ENCODE results near the genes THRB, TOP2B, SLC4A7 and RBMS3.

DNA sequence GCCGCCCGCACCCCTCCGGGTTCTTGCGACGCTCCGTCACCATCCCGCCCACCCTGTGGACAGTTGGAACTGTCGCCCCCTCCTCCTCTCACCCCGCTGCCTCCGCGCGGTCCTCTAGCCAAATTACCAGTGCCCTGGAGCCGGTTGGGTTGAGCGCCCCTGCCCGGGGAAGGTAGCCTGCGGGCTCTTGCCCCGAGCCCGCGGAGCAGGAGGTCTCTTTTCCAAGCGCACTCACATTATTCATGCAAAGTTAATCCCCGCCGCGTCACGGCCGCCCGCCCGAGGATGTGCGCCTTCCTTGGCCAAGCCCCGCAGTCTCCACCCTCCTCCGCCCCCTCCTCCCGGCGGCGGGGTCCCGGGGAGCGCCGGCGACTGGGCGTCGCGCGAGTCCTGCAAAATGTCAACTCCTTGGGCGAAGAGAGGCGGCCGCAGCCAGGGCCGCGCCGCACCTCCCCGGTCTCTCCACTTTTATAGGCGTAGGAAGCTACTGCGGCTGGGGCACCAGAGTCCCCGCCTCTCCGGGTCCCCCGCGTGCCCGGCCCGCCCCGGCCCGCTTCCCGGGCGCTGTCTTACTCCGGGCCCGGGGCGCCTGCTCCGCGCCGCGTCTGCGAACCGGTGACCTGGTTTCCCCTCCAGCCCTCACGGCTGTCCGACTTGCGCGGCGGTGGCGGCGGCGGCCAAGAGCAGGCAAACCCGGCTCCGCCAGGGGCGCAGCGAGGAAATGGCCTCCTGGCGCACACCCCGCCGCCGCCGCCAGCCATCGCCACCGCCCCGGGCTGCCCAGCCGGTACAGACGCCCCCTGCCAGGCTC lies at the start of gene THRB:
TSS of gene THRB (minus strand) at position 291 of the 811 bp plus-strand sequence.
- RRBS: 5% methylated on average over 29 of the region's 91 CpGs

GRCh38 chr3:24810301-24810998 lies 315.8 kb upstream of the THRB start:
- RRBS: no CpG with 5 or more reads among the region's 9 CpGs

DNA sequence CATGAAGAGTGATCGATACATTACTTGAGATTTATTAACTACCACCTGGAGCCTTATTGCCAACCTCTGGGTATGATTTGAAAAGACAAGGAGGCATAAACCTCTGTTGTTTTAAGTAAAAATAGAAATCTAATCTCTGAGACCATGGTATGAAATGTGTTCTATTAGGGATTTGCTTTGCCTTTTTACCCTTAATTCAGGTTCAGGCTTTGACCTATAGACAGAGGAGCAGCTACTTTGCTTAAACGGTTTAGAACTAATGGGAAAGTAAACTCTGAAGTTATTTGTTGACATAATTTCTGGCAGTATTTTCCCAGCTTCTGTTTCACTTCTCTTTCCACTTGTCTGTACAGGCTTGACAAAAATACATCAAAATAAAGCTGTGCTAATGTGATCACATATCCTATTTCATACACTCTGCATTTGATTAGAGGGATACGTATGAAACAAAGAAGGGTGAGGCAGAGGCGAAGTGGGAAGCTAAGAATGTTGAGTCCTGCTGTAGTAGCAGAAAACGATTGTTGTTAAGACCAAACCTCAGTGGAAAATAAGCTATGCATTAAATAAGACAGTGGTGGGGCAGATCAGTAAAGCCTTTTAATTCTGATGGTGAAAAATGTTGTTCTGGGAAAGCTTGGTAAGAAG lies 389.2 kb upstream of the RARB start:
- RRBS: no CpG with 5 or more reads among the region's 5 CpGs

- RRBS: no CpG with 5 or more reads among the region's 12 CpGs
Measured at GRCh38 chr3:25429297-25430263, 1.5 kb downstream of the RARB start.

GRCh38 chr3:25433649-25434255 lies 5.7 kb downstream of the RARB start:
- RRBS: no CpG with 5 or more reads among the region's 5 CpGs

DNA sequence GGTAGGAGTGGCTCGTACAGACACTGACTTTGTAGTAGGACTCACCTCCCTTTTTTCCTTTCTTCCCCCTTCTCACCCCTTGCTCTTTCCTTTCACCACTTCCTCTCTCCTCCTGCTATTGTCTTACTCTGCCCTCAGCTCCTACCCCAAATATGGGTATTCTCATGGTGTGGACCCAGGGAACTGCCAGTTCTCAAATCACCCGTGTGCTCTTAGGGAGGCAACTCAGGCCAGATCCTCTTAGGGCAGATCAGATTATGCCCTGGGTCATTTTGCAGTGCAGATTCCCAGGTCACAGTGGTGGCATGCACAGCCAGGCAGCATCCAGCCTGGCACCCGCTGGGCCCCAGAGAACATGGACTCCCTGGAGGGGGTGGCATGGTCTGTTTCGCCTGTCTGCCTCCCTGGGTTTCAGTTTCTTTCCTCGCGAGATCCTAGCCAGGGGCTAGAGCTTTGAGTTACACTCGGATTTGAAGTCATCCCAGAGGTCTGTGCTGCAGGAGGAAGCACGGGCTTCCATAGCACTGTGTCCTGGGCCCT lies 96.2 kb downstream of the TOP2B start:
- RRBS: no CpG with 5 or more reads among the region's 8 CpGs

GRCh38 chr3:25645162-25645643 lies 19.5 kb downstream of the TOP2B start:
- RRBS: no CpG with 5 or more reads among the region's 4 CpGs

DNA sequence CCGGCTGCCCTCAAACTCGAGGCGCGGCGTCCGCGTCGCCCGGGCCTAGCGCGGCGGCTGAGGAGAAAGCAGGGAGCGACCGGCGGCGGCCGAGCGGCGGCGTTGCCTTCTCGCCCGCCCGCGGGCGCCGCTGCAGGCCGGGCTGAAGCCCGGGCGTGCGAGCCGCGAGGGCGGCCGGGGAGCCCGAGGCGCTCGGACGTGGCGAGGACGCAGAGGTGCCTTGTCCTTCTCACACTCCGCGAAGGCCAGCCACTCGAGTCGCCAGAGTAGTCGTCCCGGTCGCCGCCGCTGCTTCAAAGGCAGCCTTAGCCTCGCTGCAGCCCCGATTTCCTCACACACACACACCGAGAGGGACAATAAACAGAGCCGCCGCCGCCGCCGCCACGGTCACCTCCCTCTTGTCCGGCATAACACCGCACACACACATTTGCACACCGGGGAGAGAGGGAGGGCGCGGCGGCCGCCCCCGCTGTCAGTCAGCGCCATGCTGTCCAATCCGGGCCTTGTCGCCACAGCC lies at the start of gene TOP2B:
TSS of gene TOP2B (minus strand) at position 423 of the 517 bp plus-strand sequence.
- RRBS: 2% methylated on average over 46 of the region's 69 CpGs

DNA sequence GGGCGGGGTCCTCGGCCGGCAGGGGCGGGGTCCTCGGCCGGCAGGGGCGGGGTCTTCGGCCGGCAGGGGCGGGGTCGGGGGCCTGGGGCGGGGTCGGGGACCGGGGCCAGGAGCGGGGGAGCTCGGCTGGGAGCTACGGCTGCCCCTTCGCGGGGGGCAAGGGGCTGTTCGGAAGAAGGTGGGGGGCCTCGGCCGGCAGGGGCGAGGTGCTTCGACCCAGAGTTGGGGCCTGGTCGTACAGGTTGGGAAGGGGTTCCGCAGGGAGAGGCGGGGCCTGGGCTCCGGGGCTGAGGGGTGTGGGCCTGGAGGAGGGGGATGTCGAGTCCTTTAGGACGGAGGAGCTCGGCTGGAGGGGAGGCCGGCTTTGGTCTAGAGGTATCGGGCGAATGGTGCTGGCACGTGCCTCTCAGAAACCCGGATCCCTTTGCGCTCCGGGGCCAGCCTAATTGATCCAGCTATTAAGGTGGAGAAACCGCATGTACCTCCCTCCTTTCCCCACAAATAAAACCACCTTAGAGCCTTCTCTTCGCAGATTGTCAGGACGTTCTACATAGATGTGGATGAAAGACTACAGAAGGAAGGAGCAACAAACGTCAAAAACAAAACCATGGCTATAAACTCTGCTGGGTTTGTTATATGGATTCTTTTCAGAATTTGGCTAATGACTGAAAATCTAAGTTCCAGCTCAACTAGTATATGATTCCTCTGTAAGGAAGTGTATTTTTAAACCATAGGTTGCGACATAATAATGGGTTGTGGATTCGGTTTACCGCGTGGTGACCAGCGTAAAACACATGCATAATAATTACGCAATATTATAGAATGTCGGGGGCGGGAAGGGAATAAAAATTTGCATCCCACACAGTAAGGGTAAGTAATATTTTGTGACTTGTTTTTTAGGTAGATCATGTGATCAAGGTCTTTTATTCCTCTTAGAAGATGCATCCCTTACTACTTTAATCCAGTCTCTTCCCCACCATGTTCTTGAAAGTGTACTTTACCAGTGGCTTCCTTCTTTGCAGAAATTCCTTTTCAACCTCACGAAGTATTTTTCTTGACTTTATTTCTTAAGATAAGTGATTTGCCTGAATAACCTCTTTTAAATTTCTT lies 644 bp upstream of the NGLY1 start:
- RRBS: 5% methylated on average over 21 of the region's 51 CpGs

DNA sequence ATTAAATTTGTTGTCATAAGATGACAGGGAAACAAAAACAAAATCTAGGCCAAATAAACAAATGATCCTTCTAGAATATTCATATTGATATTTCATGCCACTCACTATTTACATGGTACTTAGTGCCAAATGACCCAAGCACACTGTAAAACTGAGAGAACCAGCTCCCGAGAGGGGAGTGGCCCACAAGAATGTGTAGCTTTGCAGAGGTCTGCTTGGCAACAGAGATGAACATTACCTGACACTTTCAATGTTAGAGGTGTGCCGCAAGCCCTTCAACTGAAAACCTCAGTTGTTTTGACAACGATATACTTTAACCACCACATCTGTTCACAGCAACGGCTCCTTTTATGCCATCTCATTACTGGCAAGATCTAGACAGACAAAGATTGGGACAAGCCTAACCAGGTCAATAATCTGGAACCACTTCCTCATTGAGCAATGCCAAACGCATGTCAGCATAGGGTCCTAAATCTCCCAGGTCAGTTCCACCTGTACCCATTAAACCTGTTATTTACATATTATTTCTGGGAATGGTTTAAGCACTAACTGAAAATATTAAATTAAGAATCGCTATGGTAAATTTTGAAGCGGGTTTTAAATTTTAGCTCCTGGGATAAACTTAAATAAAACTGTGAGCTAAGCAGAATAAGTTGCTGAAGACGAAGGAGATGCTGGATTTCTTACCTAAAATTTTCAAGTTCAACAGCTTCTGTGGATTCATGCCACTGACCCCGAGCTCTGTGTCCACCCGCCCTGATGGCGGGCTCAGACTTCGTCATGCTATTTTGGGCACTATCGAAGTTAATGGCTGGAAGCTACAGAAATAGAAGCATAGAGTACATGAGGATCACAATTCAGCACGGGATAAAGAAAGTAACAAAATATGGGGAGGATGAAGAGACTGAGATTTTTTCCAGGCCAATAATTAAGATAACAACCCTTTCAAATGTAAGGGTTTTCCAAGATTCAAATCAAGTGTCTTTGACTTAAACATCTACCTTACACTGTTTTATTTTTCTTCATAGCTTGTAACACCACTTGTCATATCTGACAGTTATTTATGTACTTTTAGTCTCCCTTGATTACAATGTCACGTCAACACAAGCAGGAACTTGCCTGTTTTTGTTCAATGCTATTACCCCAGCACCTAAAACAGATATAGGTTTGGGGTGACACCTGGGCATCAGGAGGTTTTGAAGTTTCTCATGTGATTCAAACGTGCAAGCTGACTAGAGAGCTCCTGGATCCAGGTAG lies 23.4 kb downstream of the NEK10 start:
- RRBS: no CpG with 5 or more reads among the region's 16 CpGs

GRCh38 chr3:27436058-27436669 lies 48.0 kb downstream of the SLC4A7 start:
- RRBS: no CpG with 5 or more reads among the region's 5 CpGs

- RRBS: 2% methylated on average over 16 of the region's 52 CpGs
Measured at GRCh38 chr3:27484306-27484762, at the start of gene SLC4A7. Gene SLC4A7, minus strand, starts transcription at chr3:27484384.

DNA sequence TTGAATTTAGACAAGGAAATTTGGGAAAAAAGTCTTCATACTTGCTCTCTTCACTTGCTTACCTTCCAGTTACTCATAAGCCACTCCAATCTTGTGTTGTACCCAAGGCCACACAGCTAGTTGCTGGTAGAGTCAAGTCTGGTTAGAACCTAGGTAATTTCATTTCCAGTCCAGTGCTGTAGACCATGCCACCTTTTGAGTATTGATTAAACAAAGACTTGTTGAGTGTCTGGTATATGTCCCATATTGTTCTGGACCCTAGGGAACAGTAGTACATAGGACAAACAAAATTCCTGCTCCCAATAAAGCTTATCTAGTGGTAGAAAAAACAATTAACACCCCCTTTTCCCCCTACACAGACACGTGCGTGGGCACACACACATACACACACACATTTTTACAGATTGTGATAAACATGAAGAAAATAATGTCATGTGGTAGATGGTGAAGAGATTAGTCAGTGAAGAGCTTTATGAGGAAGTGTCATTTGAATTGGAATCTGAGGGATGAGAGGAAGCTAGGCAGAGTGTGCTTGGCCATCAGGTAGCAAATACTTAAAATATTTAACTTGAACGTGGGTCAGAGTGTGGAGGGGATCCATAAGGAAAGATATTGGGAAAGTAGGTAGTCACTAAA lies 2.2 kb downstream of the CMC1 start:
- RRBS: no CpG with 5 or more reads among the region's 3 CpGs

GRCh38 chr3:28575814-28576902 lies 227.5 kb upstream of the AZI2 start:
- RRBS: 5% methylated on average over 26 of the region's 77 CpGs

DNA sequence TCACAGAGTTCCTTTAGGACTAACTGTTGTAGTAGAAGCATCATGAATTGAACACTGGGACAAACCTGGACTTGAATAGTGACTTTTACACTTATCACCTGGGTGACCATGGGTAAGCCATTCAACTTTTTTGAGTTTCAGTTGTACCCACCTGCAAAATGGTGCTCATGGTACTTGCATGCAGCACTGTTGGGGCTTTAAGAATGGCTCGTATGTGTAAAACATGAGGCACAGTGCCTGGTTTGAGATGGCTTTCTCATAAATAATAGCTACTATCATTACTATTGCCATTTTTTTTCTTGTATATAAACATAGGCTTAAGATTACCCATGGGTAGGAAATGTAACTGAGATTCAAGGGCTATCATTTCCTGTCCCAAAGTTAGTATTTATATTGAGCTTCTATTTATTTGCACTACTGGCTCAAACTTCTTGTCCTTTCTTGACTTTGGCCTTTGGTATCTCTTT lies 354.5 kb upstream of the AZI2 start:
- RRBS: no CpG with 5 or more reads among the region's 1 CpG

DNA sequence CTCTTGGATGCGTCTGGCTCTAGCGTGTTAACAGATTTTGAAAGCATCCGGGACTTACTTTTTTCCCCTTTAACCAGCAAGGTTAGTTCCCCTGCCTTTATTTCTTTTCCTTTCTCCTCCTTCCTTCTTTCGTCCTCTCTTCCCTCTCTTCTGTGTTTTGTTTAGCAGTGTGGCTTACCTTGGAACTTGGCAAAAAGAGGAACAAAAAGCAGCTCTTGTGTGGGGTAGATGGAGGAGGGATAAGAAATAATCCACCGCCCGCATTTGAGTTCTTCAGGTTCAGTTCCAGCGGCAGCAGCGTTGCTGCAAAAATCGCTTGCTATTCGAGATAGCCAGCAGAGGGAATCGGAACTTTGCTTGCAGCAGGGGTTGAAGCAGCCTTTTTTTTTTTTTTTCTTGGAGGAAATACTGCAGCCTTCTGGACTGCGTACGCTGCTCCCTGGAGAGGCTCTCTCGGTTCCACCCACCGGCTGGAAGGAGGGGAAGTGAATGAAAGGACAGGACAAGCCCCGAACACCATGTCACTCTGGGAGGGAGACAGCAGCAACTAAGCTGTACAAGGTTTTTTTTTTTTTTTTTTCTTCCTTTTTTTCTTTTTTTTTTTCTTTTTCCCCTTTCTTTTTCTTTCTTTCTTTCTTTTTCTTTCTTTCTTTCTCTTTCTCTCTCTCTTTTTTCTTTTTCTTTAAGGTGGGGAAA lies at the start of gene RBMS3:
TSS of gene RBMS3 (plus strand) at position 519 of the 696 bp plus-strand sequence.
- RRBS: no CpG with 5 or more reads among the region's 16 CpGs

DNA sequence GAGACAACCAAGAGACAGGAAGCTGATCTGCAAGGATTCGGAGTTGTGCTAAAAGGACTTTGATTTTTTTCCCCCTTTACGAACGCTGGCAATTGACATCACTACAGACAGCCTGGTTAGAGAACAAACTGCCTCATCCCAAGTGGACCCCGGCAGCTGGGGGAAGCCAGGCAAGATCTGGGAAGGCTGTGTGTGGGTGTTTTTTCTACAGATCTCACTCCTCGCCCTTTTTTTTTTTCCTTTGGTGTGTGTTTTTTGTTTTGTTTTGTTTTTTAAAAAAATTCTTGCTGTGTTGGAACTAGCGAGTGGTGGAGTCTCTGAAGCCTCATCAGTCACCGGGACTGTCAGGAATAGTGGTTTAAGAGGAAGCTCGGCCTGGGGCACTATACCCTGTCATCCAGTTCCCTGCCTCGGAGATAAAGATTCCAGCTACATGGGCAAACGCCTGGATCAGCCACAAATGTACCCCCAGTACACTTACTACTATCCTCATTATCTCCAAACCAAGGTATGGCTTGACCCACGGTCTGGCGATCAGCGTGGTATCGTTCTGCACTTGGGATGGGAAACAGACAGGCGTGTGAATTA lies 472 bp downstream of the RBMS3 start:
- RRBS: no CpG with 5 or more reads among the region's 15 CpGs

- RRBS: no CpG with 5 or more reads among the region's 1 CpG
Measured at GRCh38 chr3:29410693-29411010, 129.8 kb downstream of the RBMS3 start.

- RRBS: no CpG with 5 or more reads among the region's 9 CpGs
Measured at GRCh38 chr3:29440559-29440976, 159.7 kb downstream of the RBMS3 start.

- RRBS: no CpG with 5 or more reads among the region's 1 CpG
Measured at GRCh38 chr3:29694888-29695270, 414.0 kb downstream of the RBMS3 start.

Measured in UCH-1 (cell line).